Heart (tissue), 3 donors: ENCODE data around the genes WNT2 and TSPAN12.

DNA sequence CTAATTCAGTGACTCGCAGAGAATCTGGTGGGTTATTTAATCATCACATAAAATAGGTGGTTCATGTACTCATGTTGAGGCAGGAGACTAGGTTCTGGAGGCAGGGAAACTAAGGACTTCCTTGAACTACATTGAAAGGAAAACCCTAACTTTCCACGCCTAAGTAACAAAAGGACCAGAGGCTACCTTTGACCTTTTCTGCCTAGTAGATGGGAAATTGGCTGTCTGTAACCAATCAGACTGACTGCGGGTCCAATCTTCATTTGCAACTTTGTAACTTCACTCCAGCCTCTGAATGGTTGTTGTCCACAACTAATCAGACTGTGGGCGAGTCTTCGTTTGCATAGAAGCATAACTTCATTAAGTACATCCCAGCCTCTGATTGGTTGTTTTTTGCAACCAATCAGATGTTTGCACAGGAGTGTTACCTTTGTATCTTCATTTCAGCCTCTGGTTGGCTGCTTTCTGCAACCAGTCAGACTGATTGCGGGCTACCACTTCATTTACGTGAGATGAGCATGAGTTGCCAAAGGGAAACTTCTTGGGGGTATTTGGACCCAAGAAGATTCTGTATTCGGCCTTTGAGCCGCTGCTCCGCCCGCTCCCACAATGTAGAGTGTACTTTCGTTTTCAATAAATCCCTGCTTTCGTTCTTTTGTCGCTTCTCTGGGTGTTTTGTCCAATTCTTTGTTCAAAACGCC, 1.7 kb upstream of the ST7 start:
- RAMPAGE, long total RNA, 2 experiments, result no peak in any of the 2 experiments

GRCh38 chr7:116954187-116954692, 939 bp downstream of the ST7 start:
- RAMPAGE, long total RNA, 2 experiments, result no peak in any of the 2 experiments

DNA sequence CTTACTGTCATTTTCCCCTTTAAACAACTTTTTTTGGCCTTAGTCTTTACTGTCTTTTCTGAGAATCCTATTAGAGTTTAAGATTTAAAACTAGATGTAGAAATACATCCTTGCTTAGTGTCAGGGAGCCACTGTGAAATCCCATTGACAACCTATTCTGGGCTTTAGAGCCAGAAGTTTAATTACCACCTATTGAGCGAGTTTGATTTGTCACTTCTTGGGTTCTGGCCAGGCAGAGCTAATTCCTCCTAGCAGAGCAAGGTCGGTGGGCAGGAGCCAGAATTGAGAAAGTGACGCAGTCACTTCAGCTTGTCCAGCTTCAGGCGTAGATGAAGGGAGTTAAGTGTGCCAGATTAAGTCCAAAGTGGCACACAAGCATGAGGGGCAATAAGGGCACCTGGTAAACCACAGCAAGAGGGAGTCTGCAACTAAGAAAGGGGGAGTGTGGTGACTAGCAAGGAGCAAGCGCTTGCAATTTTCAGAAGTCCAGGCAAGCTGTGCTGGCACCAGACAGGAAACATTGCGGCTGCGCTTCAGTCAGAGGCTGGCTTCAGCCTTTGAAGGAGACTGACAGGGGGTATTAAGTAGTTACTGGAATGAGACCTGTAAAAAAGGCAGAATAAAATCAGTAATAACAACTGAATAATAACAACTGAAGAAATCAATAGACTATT, 119.4 kb downstream of the ST7 start:
- RAMPAGE, long total RNA, 2 experiments, result no peak in any of the 2 experiments

- RAMPAGE, long total RNA, 2 experiments, result no peak in any of the 2 experiments
Observed at GRCh38 chr7:117209453-117210140, 113.3 kb downstream of the WNT2 start.

- RAMPAGE, long total RNA, 2 experiments, result no peak in any of the 2 experiments
Observed at GRCh38 chr7:117273921-117274389, 48.9 kb downstream of the WNT2 start.

DNA sequence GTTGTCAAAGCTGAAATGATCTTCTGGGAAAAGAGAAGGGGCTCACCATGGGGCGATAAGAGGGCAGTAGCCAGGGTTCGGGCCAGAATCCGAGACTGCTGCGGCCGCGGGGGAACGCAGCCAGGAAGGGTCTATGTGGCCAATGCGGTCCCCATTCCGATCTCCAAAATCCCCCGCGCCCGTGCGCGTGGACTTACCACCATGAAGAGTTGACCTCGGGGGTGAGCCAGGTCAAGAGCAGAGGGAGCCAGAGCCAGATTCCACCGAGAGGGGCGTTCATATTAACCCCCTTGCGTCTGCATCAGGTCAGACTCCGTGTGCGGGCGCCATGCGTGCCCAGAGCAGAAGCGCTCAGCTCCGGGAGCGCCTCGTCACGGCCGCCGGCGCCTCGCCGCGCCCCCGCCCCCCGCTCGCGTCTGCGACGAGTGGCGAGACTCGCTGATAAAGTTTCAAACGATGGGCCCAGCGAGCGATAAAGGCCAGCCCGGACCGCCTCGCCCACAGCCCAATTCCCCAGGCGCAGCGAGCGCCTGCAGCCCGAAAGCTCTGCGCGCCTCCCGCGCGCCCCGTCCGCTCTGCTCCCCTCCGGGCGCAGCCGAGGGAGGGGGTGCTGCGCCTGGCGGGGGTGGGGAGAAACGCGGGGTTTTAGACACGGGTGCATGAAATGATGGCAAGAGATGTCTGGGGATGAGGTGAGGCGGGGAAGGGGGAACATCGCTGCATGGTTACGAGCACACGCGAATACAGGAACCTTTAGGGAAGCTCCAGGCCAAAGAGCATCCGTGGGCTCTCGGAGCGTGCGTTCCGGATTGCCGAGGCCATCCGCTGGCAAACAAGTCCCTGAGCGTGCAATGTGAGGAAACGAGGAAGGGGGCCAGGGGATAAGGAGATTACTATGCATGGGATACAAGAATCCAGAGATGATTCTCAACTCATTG, at the start of gene WNT2:
TSS of gene WNT2 (minus strand) at position 349 of the 938 bp plus-strand sequence.
- RAMPAGE, long total RNA, 2 experiments, result no peak in any of the 2 experiments

DNA sequence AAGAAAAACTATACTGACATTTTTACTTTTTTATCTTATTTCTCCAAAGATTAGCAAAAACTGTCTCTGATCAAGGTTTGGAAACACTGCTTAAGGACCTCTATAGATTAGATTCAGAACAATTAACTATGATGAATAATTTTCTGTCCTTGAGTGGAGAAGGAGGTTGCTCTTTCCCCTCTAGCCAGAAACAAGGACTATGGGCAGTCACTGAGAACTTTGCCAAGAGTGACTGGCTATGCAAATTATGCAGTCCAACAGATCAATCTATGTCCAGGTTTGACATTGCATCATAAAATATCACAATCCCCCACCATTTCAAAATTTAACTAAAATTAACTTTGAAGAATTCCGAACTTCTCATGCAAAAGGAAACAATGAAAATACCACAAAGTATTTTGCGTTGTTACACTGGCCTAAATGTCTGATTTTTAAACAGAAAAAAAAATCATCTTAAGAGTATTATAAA, 50.6 kb downstream of the TSPAN12 start:
- RAMPAGE, long total RNA, 2 experiments, result no peak in any of the 2 experiments

DNA sequence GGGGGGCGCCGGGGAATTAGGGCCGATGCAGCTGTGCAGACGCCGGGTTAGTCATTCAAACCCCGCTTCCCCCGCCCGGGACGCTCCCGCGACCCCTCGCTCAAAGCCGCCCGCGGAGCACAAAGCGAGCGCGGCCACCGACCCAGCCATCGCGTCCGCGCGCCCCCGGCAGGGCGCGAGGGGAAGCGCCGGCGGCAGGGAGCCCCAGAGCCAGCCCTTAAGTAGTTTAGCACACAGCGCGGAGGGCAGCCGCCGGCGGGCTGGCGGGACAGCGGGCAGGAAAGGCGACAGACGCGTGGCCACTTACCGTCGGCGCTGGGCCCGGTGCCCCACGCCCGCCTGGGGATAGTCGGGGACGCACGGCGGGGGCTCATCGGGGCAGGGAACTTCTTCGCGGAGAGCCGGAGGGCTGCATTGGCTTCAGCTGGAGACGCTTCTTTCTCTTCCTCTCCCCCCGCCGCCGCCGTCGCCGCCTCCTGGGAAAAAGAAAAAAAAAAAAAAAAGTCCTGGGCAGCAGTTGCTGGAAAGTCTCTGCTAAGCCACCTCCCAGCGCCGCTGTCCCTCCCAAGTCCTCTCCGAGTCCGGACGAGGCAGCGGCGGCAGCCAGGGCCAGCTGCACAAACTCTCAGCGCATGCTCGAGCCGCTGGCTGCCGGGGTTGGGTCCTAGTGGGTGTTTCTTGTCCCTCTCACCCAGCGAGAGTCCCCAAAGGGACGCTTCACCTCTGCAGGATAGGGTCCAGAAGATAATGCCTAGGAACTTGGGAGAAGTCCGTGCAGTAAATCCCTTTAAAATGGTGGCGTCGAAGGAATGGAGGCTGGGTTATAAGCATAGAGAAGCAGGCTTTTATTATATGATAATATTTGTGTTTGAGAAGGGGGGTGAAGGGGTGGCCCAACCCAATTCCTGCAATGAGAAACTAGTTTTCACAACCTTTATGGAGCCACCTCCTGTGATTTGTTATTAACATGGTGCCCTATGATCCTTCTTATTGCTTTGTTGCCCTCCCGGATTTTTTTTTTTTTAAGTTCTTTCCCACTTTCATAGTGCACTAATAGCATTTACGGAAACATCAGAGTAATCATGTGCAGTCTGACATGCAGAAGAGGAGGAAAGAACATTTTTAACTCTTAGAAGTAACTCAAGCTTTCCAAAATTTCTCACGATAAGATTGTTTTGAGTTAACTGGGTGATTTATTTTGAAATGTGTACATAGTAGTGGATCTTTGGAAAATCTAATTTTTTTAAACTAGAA, at the start of gene TSPAN12:
TSS of gene TSPAN12 (minus strand) at position 632 of the 1,254 bp plus-strand sequence.
- RAMPAGE, long total RNA, 2 experiments, result start-site peak on the minus strand in 2 of 2 experiments, centred at positions 447 to 577 of the sequence, 110 to 294 reads per replicate

DNA sequence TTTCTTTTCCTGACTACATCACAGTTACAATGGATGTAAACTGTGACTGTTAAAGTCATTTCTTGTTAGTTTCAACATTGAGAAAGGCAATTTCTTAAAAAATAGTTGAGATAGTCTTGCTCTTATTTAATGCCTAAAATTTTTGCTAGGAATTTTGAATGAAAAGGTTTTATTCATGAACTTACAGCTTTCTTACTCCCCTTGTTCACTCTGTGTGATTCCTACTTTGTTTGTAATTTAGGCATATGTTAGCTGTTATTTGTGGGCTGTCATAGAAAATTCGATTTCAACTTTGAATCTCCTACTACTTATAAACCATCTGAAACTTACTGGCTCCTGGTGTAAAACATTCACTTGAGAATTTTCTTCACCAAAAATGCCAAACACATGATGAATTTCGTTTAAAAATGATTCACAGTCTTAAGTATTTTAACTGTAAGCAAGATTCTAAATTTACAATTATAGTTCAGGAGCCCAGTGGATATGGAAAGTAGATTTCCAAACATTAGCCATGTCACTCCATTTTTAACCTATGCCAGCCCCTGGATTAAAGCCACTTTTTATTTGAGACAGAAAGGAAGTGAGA, 3.0 kb downstream of the CPED1 start:
- RAMPAGE, long total RNA, 2 experiments, result no peak in any of the 2 experiments

DNA sequence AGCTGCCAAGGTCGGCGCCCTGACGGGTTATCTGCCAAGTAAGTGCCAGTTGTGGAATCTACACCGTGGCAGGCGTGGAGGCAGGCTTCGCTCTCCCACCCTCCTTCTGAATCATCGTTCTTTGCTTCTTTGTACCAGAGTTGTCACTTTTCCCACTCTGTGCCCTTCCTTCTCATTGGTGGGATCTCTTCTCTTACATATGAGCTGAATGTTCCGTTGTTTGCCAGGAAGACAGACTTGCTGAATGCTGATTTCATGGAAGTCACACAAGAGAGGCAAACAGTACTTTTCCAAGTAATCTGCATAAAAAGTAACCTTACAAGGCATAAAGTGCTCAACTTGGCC, 40.6 kb upstream of the PTPRZ1 start:
- RAMPAGE, long total RNA, 2 experiments, result no peak in any of the 2 experiments

DNA sequence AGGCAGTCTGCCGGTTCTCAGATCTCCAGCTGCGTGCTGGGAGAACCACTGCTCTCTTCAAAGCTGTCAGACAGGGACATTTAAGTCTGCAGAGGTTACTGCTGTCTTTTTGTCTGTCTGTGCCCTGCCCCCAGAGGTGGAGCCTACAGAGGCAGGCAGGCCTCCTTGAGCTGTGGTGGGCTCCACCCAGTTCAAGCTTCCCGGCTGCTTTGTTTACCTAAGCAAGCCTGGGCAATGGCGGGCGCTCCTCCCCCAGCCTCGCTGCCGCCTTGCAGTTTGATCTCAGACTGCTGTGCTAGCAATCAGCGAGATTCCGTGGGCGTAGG, 20.3 kb downstream of the FEZF1 start:
- RAMPAGE, long total RNA, 2 experiments, result no peak in any of the 2 experiments

DNA sequence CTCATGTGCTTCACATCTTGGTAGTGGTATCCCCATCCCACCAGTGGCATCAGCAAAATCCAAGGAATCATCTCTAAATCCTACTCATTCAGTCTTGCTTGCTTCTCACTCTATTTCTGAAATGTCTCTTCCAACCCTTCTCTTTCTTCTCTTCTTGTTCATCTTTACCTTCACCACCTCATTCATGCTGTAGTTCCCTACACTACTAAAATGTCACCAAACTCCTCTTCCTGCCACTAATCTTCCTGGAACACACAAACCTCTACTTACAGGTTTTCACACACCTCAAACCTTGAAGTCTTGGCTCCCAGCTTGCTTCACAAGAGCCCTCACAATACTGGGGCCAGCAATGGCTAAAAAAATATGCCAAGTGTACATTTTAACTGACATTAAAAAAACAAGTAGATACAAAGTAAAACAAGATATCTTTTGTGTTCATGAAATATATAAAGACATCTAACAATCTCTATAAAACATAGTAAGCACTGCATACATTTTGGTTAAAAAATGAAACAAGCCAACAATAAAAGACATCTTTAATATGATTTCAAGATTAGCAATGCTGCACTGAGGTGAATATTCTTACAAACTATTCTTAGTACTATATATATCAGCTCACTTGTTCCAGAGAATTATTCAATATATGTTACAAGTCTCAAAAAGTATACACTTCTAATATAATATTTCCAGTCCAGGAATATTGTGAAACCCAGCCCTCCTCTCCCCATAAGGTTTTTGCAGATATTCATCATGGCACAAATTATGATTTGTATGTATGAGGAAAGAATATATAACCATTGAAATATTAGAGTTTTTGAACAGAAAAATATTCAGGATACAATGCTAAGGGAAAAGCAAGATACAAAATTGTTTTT, 29.7 kb downstream of the CADPS2 start:
- RAMPAGE, long total RNA, 2 experiments, result no peak in any of the 2 experiments

DNA sequence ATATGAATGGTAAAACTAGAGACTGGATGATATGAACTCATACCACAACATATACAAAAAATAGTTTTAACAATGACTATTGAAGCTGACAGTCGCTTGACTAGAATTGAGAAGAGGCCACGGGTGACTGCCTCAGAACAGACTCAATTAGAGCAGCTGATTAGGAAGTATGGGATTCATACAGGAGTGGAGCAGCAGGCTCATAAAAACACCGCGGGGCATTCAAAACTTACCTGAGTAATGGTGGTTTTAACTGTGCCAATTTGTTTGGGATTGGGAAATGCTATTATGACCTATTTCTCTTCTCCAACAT, 2.1 kb downstream of the CADPS2 start:
- RAMPAGE, long total RNA, 2 experiments, result no peak in any of the 2 experiments

DNA sequence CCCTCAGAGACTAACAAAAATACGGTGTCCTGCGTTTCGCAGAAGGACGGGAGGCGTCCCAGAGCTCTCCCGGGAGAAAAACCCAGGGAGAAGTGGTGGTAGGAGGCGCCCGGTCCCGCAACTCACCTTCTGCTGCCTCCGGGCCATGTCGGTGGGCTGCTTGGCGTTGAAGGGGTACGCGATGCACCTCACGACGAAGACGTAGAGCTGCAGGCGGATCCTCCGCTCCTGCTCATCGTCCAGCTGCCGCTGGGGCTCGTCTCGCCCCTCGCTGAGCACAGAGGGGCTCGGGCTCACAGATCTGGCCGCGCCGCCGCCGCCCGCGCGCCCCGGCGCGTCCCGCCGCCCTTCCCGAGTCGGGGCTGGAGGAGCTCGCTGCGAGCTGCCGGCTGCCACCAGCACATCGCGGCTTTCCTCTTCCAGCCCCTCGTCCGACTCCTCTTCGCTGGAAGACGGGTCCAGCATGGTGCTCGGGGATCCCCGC, 345 bp downstream of the CADPS2 start:
- RAMPAGE, long total RNA, 2 experiments, result no peak in any of the 2 experiments

- RAMPAGE, long total RNA, 2 experiments, result no peak in any of the 2 experiments
Observed at GRCh38 chr7:123643772-123644626, 11.7 kb upstream of the LMOD2 start.

DNA sequence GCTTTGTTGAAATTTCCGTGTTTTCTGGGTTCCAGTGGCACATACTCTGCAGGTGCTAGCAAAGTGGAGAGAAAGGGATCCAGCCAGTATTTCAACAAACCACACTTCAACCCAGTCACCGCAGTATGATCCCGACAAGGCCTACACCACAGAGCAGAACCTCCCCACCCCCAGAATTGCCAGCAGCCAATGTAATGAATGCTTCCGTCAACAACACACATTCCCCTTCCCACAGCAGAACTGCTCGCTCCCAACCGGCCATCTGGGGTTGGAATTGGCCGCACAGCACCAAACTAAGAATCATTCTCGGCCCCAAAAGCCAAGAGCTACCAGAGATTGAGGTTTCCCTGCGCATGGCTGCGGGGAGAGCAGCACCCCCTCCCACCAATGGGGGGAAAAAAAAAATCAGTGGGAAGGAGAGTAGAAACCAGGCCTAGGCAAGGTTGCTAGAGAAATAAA, 1.2 kb downstream of the WASL start:
- RAMPAGE, long total RNA, 2 experiments, result no peak in any of the 2 experiments

- RAMPAGE, long total RNA, 2 experiments, result no peak in any of the 2 experiments
Observed at GRCh38 chr7:123824474-123825162, 20.4 kb upstream of the HYAL4 start.

DNA sequence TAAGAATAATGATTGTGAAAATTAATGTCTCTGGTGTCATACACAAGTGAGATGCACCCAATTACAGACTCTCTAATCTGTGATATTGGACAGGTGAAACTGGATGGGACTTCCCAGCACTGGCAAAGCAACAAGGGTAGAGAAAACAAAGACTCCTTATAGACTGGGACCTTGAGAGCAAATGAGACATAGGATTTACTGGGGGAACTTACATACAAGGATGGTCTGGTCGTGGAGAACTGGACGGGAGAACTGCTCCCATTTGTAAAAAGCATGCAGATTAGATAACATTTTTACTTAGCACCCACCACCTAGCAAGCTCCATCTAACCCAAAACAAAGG, 5.5 kb downstream of the SPAM1 start:
- RAMPAGE, long total RNA, 2 experiments, result no peak in any of the 2 experiments

DNA sequence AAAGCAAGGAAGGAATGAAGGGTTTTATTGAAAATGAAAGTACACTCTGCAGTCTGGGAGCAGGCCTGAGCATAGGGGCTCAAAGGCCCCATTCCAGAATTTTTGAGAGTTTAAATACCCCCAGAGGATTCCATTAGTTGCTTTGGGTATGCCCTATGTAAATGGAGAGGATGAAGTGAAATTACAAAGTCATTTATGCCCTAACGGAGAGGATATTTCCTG, 247.8 kb downstream of the GPR37 start:
- RAMPAGE, long total RNA, 2 experiments, result no peak in any of the 2 experiments

DNA sequence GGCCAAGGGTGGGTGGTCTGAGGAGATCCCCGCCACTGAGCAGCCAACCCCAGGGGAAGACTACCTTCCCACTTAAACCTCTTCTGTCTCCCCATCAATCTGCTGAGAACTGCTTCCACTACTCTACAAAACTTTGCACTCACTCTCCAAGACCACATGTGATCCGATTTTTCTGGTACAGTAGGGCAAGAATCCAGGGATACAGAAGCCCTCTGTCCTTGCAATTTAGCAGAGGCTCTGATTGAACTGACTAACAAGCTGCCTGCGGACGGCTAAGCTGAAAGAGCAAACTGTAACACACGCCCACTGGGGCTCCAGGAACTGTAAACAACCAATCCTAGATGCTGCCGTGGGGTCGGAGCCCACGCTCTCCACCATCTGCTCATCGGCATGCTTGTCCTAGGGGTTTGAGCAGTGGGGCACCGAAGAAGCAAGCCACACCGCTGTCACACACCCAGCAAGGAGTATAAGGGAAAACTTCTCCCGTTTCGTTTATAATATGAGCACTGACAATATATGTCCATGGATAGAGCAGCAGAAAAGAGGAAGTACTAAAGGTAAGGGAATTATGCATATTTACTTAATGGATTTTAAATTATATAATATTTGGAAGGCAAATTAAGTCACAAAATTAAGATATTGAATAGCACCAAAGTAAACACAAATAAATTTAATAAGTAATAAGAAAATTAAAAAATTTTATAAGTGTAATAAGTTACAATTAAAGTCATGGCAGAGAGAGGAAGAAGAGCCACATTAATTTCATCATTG, 634.4 kb upstream of the POT1 start:
- RAMPAGE, long total RNA, 2 experiments, result no peak in any of the 2 experiments